Temporal lobe (tissue), 2 donors: ENCODE measurements around a stretch of chr7.

GRCh38 chr7:20647028-20647890 lies 31.8 kb downstream of the ABCB5 start:
- RAMPAGE, long total RNA: no peak

GRCh38 chr7:20777089-20778064 lies 9.3 kb downstream of the SP8 start:
- RAMPAGE, long total RNA: no peak

GRCh38 chr7:20797643-20798756 lies 11.3 kb upstream of the SP8 start:
- RAMPAGE, long total RNA: no peak

GRCh38 chr7:21429408-21430557 lies 1.9 kb downstream of the SP4 start:
- RAMPAGE, long total RNA: no peak

- RAMPAGE, long total RNA: no peak
Observed at GRCh38 chr7:22121823-22122638, 176.3 kb upstream of the CDCA7L start.

DNA sequence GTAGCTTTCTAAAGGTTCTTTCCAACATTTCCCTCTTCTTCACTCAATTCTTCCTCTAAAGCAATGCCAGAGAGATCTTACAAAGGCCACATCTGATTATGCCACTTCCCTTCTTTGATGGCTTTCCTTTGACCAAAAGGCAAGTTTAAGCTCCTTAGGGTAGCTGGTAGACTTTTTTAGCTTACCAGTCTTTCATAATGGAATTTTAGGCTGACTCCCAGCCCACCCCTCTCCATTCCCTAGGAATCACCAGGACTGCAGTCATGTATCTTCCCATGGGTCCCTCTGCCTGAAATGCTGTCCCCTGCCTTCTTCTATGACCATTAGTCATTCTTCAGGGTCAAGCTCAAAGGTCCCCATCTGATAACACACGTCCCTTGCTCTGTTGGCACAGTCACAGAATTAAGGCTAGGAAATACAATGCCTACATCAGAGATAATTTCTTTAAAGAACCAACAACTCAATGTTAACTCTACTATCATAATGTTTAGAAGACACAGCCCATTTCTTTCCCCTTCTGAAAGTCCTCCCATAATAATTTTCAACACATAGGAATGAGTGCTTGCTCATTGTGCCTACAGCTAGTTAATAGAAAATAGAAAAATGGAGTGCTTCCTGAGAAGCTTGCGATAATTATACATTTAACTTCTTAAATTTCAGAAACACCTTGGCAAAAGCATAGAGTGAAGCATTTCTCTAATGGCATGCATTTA lies 140.6 kb downstream of the RAPGEF5 start:
- RAMPAGE, long total RNA: no peak

- RAMPAGE, long total RNA: no peak
Observed at GRCh38 chr7:22264398-22265095, 92.4 kb downstream of the RAPGEF5 start.

DNA sequence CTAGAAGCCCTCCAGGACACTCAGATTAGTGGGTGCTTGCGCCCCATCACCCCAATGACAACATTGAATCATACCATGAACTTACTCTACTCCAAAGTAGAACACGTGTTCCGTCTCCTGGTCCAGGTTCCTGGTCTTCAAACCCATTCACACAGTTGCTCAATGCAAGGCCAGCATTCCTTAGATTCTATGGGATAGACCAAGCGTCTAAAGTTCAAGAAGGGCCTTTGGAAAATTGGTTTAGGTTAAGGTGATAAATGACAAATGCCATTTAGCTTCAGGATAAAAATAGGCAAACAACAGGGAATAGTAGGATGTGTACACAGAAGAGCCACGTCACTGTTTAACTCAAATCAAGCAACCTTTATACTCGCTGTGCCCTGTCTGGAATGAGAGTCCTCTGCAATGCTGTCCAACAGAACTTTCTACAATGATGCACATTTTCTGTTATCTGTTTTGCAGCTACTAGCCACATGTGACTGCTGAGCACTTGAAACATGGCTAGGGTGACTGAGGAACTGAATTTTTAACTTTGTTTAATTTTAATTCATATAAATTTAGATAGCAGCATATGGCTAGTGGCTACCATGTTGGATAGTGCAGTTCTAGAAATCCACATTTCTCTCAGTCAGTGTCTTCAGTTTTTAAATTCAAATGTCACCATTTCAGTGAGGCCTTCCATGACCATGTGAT lies 2.4 kb upstream of the RAPGEF5 start:
- RAMPAGE, long total RNA: no peak

DNA sequence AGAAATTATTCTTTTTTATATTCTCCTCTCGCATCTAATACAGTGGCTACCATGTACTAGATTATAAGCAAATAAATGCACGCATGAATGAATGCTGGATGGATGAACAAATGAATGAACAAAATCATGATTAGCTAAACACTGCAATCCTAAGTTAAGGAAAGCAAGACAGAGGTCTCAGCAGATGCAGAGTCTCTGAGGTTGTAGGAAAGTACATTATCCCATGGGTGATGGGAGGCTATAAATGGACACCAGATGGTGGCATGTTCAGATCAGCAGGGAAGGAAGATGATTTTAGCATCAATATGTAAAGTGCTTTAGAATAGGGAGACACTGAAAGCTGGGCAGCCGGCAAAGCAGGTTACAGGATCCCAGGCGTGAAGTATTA lies 7.9 kb upstream of the RAPGEF5 start:
- RAMPAGE, long total RNA: no peak

DNA sequence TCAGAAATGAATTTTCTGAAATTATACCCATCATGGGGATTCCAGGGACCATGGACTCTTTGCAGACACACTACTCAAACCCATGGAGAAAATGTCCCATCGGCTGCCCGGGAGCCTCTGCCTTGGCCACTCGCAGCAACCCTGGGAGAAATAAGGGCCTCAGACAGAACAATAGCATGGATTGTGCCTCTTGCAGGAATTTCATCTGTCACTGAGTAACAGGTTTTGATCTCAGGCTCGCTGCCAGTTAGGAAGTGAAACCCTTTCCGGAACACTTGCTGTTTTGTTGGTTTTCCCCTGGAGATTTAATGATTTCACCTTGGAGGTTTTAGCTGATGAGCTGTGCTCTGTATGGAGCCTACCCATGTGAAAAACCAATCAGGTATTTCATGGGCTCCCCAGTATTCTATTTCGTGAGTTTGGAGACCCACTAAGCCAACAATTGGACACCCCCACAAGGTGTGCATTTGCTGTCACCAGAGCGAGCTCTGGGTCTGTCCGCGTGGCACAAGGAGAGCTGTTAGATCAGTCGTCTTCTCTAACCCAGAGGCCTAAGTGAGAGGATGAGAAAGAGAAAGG lies 55.4 kb downstream of the STEAP1B start:
- RAMPAGE, long total RNA: no peak

- RAMPAGE, long total RNA: no peak
Observed at GRCh38 chr7:22589338-22589904, 89.4 kb upstream of the STEAP1B start.

DNA sequence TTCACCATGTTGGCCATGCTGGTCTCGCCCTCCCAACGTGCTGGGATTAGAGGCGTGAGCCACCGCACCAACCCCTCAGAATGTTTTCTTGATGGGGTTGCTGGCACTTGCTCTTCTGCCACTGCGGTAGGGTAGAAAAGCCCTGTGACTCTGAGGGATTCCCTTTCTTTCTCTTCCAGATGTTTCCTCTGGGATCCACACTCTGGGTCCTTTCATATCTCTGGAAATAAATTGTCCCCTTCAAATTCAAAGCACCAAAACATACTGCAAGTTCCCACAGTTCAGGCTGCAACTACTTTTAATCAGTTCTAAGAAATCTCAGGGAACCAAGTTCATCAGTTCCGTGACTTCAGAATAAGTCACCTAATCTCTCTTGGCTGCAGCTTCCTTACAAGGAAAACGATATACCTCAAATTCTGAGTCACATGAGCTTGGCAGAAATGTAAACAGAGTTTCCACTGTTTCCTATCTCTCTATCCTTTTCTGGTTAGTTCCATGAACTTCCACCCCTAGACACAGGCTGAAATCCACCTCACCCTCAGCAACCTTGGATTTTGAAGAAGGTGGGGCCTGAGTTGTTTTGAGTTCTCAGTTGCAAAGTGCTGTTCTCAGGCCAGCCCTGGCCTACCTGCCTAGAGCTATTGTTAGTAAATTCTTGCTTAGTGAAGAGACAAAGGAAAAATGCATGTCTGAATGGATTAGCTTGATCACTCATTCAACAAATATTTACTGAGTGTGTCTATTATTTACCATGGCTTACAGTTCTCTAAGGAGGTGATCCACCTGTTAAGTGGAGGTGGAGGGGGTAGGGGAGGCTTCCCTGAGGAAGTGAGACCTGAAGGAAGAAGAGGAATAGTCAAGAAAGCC lies 59.3 kb upstream of the IL6 start:
- RAMPAGE, long total RNA: no peak

DNA sequence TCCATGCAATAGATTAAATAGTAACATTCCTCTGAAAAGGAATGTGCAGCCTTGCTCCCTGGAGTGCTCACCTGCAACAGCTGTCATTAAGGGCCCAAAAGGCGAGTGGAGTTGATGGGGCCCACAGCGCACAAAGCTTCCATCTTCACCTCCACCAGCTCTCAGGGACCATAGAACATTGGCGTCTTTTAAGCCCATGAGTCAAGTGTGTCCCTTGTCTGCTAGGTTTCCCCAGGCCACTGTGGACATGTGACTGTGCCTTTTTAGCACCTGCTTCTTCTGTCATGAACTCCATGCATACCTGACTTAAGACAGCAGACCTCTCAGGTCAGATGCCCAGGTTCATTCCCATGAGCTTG lies 57.9 kb upstream of the IL6 start:
- RAMPAGE, long total RNA: no peak

GRCh38 chr7:22709764-22710619 lies 17.0 kb upstream of the IL6 start:
- RAMPAGE, long total RNA: no peak

DNA sequence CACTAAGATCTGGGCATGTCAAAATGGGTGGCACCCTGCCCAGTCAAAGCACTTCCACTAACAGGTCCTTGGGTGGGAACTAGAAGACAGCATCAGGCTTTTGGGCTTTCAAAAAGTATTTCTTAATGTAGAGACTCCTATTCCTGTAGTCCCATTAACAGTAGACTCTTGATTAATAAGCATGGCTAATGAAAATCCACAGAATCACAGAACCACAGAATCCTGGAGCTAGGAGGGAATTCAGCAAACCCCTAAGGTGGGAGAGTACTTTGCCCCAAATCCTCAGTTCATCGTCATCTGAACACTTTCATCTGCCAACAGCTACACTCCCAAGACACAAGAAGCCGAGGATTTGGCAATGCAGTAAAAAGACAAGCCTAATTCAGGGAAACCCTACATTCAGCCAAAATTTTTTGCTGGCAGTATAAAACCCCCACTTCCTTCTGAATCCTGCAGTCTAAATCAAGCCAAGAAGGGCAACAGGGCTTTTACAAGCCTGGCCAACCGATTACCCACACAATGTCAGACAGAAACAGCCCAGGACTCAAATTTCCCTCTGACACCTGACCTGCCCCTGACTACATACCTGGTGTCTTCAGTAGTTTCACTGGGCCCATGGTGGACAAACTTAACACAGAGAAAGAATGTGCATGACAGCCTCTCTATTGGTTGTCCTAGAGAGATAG lies 5.9 kb upstream of the IL6 start:
- RAMPAGE, long total RNA: no peak

GRCh38 chr7:22854617-22855270 lies 32.1 kb upstream of the TOMM7 start:
- RAMPAGE, long total RNA: no peak

- RAMPAGE, long total RNA: no peak
Observed at GRCh38 chr7:22879527-22879759, 56.8 kb upstream of the TOMM7 start.

DNA sequence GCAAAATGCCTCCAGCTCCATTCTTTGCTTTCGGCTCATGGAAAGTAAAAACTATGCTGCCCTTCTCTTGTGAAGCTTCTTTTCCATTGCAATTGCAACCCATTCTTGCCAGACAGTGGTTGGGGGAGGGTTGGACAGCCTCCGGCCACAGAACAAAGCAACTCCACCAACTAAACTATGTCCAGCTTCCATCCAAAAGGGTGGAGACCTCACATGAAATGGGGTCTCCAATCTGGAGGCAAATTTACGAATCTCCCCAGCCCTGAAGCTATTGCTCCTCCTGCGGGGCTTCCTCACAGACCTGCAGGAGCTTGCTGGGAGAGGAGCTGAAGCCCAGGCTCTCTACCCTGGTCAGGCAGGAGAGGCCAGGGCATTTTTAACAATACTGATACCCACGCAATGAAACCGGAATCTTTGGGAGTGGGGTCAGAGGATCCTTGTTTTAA lies 543 bp downstream of the GPNMB start:
- RAMPAGE, long total RNA: no peak

- RAMPAGE, long total RNA: no peak
Observed at GRCh38 chr7:23516264-23516679, 15.5 kb downstream of the TRA2A start.

DNA sequence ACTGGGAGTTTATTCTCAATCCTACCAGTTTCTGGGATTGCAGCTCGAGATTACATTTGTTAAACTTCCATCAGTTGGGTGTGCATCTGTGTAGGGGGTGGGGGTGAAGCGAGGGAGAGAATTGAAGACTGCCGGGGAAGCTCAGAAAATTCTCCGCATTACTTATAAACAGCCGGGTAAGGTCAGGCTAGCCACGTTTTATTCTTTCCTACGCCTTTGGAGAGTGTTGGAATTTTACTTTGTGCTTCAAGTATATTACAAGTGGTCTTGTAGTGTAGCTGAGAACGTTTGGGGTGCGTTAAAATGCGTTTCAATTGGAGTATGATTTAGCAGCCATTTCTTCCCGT lies 1.2 kb downstream of the PALS2 start:
- RAMPAGE, long total RNA: no peak